ENCODE results near the genes ISY1 and TMCC1.

DNA sequence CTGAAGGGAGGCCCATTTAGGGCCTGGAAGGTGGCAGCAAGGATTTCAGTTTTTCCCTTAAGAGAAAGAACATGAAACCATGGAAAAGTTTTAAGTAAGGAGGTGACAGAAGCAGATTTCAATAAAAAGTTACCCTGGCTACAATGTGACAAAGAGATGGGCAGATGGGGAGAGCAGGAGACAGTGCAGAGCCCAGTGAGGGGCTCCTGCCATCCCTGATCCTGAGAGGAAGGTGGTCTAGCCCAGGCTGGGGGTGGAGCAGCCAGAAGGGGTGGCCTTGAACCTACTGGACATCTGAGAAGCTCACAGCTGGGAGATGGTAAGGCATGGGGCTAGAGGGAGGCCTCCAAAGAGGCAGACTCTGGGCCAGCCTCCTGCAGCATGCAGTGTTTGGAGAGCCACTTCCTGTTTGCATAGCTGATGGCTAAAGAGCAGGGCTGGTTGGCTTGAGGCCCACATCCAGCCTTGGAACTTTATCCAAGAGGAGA, 4.4 kb downstream of the EFCC1 start:
- PRO-cap, 4 experiments = no peak in any of the 4 experiments
- RAMPAGE, long total RNA, 2 experiments = no peak in any of the 2 experiments

GRCh38 chr3:129016804-129017918, 16.1 kb downstream of the EFCC1 start:
- PRO-cap, 4 experiments = no peak in any of the 4 experiments
- RAMPAGE, long total RNA, 2 experiments = no peak in any of the 2 experiments
- RRBS = 17% methylated on average over 11 of the region's 20 CpGs

- PRO-cap, 4 experiments = peak in 3 of 4 experiments; most common minus-strand start chr3:129087533 (in 2)
- RAMPAGE, long total RNA, 2 experiments = no peak in any of the 2 experiments
- RRBS = no CpG with 5 or more reads among the region's 7 CpGs
Measured at GRCh38 chr3:129087365-129087818, 26.8 kb downstream of the GP9 start.

GRCh38 chr3:129160844-129161905, at the start of gene ISY1:
Gene ISY1, minus strand, starts transcription at chr3:129161063.
- PRO-cap, 4 experiments = peak in 4 of 4 experiments; most common plus-strand start chr3:129161464 (in 4); most common minus-strand start chr3:129161056 (in 2)
- RAMPAGE, long total RNA, 2 experiments = start-site peak on the minus strand in 1 of 2 experiments, at chr3:129161029-129161043 at its widest, 54 reads per replicate
- RRBS = 1% methylated on average over 17 of the region's 71 CpGs

DNA sequence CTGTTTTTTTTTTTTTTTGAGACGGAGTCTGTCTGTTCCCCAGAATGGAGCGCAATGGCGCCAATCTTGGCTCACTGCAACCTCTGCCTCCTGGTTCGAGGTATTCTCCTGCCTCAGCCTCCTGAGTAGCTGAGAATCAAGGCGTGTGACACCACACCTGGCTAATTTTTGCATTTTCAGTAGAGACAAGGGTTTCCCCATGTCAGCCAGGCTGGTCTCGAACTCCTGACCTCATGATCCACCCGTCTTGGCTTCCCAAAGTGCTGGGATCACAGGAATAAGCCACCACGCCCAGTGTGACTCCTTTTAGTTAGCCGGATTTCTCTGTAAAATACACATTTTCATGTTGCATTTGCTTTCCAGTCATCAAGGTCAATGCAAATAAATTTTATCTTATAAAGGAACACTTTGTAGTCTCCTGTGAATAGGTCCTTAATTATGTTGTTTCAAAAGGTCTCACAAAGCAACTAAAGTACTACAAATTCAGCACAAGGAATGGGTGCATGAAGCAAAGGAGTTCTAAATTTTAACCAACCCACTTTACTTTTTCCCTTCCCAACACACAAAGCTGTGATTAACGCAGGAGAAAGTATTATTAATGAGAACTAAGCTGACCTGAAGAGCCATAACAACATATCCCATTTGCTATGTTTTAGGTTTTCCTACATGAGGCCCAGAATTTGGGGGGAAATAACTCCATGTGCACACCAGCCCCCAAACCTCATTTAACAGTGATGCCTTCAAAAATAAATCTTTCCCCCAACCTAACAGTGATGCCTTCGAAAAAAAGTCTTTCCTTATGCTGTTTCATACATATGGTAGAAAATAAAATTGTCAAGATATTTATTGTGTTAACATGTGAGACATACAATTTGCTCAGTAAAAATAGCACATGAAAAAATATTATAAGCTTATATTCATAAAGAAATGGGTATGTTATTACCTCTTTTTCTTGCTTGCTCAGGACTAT, 6.4 kb upstream of the ISY1 start:
- PRO-cap, 4 experiments = no peak in any of the 4 experiments
- RAMPAGE, long total RNA, 2 experiments = no peak in any of the 2 experiments
- RRBS = no CpG with 5 or more reads among the region's 11 CpGs

DNA sequence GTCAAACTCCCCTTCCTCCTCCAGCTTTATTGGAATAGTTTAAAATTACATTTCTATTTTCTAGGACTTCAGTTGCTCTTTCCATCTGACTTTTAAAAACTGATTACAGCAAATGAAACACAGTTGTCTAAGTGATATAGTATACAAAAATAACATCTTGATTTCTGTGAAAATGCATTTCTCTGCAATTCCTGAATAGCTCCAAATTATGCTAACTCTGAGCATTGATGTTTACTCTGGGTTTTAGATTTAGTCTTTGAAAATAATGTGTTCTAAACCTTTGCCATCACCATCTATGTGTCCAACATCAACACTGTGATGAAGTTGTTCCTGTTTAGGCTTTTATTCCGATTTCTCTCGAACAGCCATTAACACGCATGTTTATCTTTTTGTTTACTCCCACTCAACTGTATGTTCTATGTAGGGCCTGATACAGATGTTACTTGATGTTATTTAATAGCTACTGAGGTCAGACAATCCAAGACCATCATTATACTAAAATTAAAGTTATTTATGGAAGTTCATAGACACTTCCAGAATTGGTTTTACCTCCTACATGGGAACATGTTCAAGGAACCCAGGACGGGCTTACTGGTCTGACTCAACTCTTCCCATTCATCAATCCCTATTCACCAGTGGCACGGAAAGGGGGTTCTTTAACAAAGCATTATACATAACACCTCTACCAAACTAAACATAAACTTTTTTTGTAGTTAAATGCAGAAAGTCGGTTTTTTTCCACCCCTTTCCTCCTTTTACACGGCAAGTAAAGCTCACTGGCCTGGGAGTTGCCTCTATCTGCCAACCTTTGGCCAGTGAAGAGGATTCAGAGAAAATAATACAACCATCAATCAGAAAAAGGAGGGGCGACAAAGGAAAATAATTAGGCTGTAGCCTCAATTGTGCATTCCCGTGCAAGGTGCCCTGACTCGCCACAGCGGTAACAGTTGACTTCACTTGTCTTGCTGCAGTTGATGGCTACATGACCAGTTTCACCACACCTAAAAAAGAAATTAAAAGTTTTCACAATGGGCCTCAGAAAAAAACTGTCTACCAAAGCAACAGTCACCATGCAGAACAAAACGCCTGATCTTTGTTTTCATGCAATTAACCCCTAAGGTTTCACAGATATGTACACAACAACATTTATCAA, 9.1 kb upstream of the ISY1 start:
- PRO-cap, 4 experiments = no peak in any of the 4 experiments
- RAMPAGE, long total RNA, 2 experiments = no peak in any of the 2 experiments
- RRBS = no CpG with 5 or more reads among the region's 12 CpGs

DNA sequence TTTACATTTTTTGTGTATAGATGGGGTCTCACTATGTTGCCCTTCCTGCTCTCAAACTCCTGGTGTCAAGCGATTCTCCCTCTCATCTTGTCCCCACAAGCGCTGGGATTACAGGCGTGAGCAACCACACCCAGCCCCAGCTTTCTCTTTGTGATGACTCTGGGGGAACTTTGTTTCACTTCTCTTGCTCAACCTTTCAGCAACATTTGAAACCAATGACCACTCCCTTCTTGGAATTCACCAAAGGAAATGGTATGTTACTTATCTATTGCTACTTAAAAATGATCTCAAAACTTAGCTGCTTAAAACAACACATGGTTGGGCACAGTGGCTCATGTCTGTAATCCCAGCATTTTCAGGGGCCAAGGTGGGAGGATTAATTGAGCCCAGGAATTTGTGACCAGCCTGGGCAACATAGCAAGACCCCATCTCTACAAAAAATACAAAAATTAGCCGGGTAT, 10.5 kb upstream of the COPG1 start:
- PRO-cap, 4 experiments = peak in 3 of 4 experiments; most common minus-strand start position 150 of the sequence (in 3)
- RAMPAGE, long total RNA, 2 experiments = no peak in any of the 2 experiments
- RRBS = no CpG with 5 or more reads among the region's 4 CpGs

GRCh38 chr3:129245299-129246165, 3.9 kb upstream of the COPG1 start:
- PRO-cap, 4 experiments = peak in 4 of 4 experiments; most common plus-strand start chr3:129245759 (in 4); most common minus-strand start chr3:129245520 (in 1)
- RAMPAGE, long total RNA, 2 experiments = no peak in any of the 2 experiments
- RRBS = no CpG with 5 or more reads among the region's 12 CpGs

DNA sequence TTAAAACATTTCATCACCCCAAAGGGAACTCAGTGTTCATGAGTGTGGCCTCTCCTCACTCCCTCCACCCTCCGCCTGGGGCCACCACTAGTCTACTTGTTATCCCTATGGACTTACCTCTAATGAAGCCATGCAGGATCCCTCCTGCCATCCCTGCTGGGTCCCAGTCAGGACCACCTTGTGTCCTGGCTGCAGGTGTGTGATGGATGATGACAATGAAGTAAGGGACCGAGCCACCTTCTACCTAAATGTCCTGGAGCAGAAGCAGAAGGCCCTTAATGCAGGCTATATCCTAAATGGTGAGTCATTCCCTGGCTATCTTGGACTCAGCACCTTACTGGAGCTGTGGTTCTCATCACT, 10.9 kb upstream of the HMCES start:
- PRO-cap, 4 experiments = no peak in any of the 4 experiments
- RAMPAGE, long total RNA, 2 experiments = no peak in any of the 2 experiments
- RRBS = no CpG with 5 or more reads among the region's 2 CpGs

- PRO-cap, 4 experiments = no peak in any of the 4 experiments
- RAMPAGE, long total RNA, 2 experiments = no peak in any of the 2 experiments
- RRBS = no CpG with 5 or more reads among the region's 9 CpGs
Measured at GRCh38 chr3:129323741-129324080, 7.6 kb upstream of the H1-10 start.

GRCh38 chr3:129344519-129345018, 28.5 kb upstream of the H1-10 start:
- PRO-cap, 4 experiments = no peak in any of the 4 experiments
- RAMPAGE, long total RNA, 2 experiments = no peak in any of the 2 experiments
- RRBS = 20% methylated on average over 2 of the region's 10 CpGs

- PRO-cap, 4 experiments = no peak in any of the 4 experiments
- RAMPAGE, long total RNA, 2 experiments = no peak in any of the 2 experiments
- RRBS = no CpG with 5 or more reads among the region's 13 CpGs
Measured at GRCh38 chr3:129397885-129398883, 30.3 kb downstream of the EFCAB12 start.

DNA sequence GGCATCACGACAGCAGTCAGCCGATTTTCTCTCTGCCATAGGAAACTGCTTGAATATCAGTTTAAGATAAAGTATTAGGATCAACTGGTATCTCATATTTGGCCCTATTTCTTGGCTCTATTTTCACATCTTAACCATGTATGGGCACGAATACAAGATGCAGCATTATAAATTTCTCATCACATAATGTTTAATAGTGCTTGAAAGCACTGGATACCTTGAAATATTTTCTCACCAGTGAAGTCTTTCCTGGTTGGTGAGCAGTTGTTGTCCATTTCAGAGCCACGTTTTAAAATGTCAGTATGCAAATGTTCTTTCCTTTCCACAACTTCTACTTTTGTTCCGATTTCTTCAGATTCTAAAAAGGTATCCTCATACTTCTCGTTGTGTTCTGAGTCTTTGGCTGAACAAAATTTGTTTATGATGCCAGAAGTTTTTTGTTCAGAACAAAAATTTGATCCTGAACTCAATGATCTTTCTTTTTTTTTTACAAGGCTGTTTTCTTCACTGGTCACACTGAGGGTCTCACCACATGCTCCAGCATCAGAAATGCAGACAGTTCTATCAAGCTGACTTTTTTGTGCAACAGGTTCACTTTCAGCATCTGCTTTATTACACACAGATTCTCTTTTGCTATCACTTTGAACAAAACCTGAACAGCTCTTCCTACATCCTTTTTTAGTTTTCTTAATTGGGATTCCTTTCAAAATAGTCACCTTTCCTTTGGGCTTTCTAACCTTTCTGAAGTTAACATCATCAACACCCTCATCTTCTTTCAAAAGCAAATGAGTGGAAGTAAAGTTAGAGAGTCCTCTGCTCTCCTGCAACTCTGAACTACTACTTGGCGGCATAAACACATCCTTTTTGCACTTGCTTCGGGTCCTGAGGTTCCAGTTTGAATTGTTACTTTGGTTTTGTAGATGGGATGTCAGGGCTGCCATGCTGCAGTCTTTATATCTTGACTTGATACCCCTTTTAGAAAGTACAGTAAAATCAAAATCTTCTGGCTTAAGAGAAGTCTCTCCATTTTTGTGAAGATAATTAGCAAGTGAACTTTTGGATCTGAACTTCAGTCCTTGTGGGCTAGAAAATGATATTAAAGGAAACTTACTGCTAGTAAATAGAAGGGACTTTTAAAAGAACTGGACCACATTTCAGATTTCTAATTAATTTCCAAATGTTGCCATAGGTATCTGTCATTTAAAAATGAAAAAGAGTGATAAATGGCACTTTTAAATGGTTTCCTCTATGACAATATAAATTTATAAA, 3.1 kb downstream of the MBD4 start:
- PRO-cap, 4 experiments = no peak in any of the 4 experiments
- RAMPAGE, long total RNA, 2 experiments = no peak in any of the 2 experiments
- RRBS = no CpG with 5 or more reads among the region's 8 CpGs

GRCh38 chr3:129570728-129571433, 27.9 kb downstream of the H1-8 start:
- PRO-cap, 4 experiments = no peak in any of the 4 experiments
- RAMPAGE, long total RNA, 2 experiments = no peak in any of the 2 experiments
- RRBS = 80% methylated on average over 7 of the region's 30 CpGs

DNA sequence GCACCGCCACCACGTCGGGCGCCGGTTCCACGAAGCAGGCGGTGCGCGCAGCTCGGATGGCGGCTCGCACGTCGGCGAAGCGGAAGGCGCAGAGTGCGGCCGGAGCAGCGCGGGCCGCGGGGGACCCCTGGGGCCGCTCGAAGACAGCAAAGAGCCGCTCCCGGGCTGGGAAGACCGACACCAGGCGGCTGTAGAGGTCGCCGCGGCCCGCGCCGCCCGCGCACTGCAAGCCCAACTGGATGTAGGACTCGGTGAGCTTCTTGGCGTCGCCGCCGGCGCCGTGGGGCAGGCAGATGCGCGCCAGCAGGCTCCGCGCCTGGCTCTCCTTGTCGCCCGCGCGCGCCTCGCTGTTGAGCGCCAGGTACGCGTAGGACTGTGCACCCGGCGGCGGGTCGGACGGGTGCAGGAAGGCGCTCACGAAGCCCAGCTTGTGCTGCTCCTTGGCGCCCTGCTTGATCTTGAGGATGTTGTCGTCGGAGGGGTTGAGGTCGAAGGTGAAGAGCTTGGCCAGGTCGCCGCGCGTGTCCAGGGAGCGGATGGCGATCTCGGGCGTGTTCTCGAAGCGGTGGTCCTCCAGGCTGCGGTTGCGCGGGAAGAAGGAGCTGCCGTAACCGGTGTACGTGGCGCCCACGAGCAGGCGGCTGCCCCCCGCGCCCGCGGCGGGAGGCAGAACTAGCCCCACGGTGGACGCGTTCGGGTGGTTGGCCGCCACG, 935 bp downstream of the PLXND1 start:
- PRO-cap, 4 experiments = peak in 1 of 4 experiments; most common plus-strand start position 292 of the sequence (in 1); most common minus-strand start position 225 of the sequence (in 1)
- RAMPAGE, long total RNA, 2 experiments = no peak in any of the 2 experiments
- RRBS = 2% methylated on average over 40 of the region's 98 CpGs

GRCh38 chr3:129608560-129609151, 2.2 kb upstream of the PLXND1 start:
- PRO-cap, 4 experiments = peak in 3 of 4 experiments; most common minus-strand start chr3:129608737 (in 3)
- RAMPAGE, long total RNA, 2 experiments = no peak in any of the 2 experiments
- RRBS = no CpG with 5 or more reads among the region's 6 CpGs

- PRO-cap, 4 experiments = no peak in any of the 4 experiments
- RAMPAGE, long total RNA, 2 experiments = no peak in any of the 2 experiments
- RRBS = no CpG with 5 or more reads among the region's 8 CpGs
Measured at GRCh38 chr3:129618367-129618797, 11.9 kb upstream of the PLXND1 start.

DNA sequence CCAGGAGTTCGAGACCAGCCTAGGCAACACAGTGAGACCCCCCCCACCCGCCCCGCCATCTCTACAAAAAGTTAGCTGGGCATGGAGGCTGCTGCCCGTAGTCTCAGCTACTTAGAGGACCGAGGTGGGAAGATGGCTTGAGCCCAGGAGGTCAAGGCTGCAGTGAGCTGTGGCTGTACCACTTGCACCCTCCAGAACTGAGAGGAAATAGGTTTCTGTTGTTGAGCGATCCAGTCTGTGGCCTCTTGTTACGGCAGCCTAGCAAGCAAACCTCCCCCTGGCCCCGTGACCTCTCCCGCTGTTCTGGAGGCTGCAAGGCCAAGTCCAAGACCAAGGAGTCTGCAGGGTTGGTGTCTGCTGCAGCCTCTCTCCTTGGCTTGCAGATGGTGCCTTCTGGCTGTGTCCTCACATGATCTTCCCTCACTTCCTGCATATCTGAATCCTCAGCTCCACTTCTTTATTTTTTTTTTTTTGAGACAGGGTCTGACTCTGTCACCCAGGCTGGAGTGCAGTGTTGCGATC, 17.8 kb upstream of the PLXND1 start:
- PRO-cap, 4 experiments = no peak in any of the 4 experiments
- RAMPAGE, long total RNA, 2 experiments = no peak in any of the 2 experiments
- RRBS = no CpG with 5 or more reads among the region's 10 CpGs

DNA sequence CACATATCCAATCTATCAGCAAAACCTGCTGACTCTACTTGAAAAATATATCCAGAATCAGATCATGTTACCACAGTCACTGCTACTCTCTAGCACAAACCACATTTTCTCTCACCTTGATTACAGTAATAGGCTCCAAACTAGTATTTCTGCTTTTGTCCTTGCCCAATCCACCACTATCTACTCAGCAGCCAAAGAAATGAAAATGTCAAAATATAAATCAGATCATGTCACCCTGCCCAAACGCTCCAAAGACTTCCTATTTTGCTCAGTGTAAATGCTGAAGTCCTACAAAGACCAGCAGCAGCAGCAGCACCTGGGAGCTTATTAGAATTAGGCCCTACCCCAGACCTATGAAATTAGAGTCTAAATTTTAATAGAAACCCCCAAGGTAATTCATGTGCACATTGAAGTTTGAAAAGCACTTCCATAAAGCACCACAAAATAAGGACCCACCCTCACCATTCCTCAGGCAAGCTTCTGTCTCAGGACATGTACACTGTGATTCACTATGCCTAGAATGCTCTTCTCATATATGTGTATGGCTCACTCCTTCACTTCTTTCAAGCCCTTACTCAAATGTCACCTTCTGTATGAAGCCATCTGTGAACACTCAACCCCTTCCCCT, 15.0 kb downstream of the TMCC1 start:
- PRO-cap, 4 experiments = no peak in any of the 4 experiments
- RAMPAGE, long total RNA, 2 experiments = no peak in any of the 2 experiments
- RRBS = no CpG with 5 or more reads among the region's 1 CpG

GRCh38 chr3:129893261-129894300, at the start of gene TMCC1:
Gene TMCC1, minus strand, starts transcription at chr3:129893711.
- PRO-cap, 4 experiments = peak in 4 of 4 experiments; most common plus-strand start chr3:129893492 (in 2); most common minus-strand start chr3:129893419 (in 4)
- RAMPAGE, long total RNA, 2 experiments = start-site peak on the plus strand in 1 of 2 experiments, at chr3:129893852-129893871 at its widest, 13 to 16 reads per replicate; start-site peak on the minus strand in 1 of 2 experiments, at chr3:129893547-129893609 at its widest, 120 reads per replicate
- RRBS = 1% methylated on average over 37 of the region's 105 CpGs

Data from uterus (tissue), 7 donors.